Subcutaneous preadipocyte (primary cell): ENCODE measurements around the gene GJD4.

DNA sequence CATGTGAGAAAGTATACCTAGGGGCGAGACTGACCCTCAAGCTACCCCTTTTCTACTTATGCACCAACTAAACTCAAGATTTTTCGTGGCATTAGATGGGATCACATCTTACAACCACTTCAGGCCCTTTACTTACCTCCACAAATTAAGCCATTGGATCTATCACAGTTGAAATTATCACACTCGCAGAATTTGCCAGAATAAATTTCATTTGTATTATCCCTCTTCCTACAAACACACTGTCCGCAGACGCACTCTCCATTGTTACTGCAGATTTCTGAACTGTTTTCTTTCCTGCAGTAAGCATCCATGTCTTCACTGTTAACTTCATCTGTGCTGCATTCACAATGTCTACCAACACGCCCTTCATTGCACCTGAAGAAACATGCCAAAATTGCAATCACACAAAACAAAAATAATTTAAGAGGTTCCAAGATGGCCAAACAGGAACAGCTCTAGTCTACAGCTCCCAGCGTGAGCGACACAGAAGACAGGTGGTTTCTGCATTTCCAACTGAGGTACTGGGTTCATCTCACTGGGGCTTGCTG is 46.2 kb downstream of the ITGB1 start:
- CAGE, long polyA plus RNA = no peak

- CAGE, long polyA plus RNA = no peak
These were observed 30.0 kb downstream of the ITGB1 start for GRCh38 chr10:32928007-32928422.

GRCh38 chr10:32953300-32954235 is 4.5 kb downstream of the ITGB1 start:
- CAGE, long polyA plus RNA = no peak

- CAGE, long polyA plus RNA = no peak
These were observed 184.4 kb upstream of the ITGB1 start for GRCh38 chr10:33142405-33142911.

DNA sequence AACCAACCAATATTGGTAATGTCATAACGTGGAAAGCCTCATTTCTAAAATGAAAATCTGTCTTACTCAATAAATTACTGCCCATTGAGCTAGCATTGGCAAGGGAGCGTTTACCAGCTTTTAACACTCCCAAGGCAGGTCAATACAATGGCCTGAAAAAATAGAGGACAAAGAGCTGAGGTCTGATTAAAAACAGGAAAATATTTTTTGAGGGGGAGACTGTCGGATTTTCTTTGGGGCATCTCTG is 101.0 kb downstream of the NRP1 start:
- CAGE, long polyA plus RNA = no peak

DNA sequence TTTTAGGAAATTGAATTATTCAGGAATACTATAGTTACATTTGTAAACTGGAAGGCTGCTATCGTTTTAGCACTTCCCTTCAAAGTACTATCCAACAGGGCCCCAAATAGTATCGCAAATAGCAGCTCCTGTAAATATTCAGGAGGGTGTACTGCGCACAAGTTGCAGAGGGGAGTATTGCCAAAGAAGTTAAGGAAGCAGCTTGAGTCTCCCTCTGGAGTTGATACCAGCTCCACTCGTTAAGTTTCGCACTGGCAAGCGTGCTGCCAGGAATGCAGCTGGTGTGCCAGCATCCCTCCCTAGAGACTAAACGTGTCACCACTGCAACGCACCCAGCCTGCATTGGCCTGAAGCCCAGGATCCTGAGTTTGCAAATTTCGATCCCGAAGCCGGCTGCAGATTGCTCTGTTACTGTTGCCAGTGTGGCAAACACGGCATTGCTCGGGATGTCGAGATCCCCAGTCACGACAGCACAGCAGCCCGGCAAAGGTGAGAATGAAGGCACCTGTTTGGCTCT is 61.2 kb downstream of the NRP1 start:
- CAGE, long polyA plus RNA = no peak

DNA sequence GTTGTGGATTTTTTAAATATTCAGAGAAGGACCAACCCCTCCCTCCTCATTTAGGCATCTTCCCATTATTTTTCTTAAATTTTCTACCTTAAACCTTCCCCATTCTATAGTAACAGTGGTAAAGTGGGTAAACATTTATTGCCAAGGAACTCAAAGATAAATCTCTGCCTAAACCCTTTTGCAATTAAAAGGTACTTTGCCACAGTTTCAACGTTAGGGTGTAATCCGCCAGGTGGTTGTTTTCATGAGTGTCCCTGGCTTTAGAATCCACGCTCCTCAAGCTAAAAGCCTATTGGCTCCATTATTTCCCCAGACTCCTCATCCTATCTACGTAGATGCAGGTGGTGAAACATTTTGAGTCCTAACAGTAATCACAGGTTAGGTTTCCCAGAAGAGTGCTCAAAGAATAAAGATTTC is 60.5 kb downstream of the NRP1 start:
- CAGE, long polyA plus RNA = no peak

DNA sequence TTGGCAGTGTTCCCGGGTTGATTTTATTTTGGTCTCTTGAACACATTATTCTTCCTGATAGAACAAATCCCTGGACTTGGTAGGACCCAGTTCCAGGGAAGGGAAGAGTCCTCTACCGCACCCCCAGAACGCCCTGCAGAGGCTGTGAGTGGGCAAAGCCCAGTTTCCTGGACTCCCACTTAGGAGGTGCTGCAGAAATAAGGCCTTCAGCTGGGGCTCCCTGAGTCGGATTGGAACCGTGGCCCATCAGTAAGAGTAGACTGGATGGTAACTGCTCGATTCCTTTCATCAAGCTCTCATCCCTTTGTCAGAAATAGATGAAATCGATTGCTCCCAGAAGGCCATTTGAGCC is 3.1 kb upstream of the NRP1 start:
- CAGE, long polyA plus RNA = no peak

- CAGE, long polyA plus RNA = no peak
These were observed 75.2 kb downstream of the PARD3 start for GRCh38 chr10:34739847-34740427.

DNA sequence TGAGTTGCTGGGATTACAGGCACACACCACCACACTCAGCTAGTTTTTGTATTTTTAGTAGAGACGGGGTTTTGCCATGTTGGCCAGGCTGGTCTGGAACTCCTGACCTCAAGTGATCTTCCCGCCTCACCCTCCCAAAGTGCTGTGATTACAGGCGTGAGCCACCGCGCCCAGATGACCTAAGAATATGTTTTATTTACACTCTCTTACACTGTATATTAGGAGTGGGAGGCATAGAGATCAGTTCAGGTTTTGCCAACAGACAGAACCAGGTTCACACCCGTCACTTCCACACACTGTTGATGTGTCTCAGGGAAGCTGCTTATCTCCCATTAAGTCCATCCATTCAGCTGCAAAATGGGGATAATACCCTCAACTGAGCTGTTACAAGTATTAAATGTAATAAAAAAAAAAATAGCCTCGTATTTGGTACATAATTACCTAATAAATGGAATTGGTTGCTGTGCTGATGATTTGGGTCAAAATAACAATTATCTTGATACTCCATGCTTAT is 64.2 kb downstream of the PARD3 start:
- CAGE, long polyA plus RNA = no peak

DNA sequence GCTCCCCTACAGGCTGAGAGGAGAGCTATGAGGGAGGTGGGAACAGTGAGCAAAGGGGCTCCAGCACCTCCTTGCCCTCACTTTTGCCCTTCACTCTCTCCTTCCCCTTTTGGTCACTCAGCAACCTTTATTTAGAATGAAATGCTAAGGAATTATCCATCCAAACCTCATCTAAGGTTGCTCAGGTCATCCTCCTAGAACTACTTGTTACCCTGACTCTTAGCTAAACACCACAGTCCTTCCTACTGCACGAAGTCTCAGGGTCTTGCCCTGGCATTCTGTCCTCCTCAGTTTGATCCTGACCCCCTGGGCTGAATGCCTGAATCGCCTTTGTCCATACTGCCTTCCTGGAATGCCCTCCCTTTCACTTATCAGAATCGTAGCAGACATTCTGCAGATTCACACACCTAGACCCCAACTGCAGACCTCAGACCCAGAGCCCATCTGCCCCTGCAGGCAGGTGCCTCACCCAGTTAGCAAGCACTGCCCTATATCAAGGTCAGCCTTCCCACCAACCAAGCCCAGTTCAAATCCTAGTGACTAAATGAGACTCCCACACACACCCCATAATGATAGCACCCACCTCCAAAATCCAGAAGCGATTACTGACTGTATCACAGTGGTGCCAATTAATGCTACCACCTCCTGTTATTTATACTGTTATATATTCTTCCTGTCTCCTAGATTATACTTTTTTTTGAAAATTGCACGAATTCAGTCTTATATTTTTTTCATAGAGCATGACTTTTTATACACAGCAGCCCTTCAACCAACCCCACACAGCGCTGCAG is 3.9 kb downstream of the PARD3 start:
- CAGE, long polyA plus RNA = no peak

DNA sequence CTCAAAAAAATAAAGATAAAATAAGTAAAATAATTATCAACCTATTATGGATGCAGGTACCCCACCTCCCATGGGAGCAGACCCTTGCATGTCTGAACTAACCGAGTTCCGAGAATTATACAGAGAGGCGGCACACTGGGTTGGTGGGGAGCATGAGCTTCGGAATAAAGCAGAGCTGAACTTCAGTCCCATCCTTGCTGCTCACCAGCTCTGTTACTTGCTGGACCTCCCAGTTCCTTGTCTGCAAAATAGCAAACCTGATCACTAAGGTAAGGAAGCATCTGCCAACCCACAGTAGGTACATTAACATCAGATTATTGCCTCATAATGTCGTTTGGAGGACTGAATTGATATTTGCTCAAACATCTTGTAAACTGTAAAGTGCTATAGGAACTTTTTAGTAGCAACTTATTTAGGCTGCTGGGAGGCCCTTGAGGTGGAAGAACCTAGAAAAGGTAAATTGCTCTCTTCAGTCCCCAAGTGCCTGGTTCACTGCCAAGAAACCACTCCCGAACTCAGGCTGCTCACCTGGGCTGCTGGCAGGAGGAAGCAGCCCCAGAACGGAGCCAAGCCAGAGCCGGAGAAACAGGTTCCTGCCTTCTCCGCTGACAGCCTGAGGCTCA is 136.3 kb downstream of the CUL2 start:
- CAGE, long polyA plus RNA = no peak

- CAGE, long polyA plus RNA = no peak
These were observed 69.2 kb downstream of the CREM start for GRCh38 chr10:35195479-35196640.

DNA sequence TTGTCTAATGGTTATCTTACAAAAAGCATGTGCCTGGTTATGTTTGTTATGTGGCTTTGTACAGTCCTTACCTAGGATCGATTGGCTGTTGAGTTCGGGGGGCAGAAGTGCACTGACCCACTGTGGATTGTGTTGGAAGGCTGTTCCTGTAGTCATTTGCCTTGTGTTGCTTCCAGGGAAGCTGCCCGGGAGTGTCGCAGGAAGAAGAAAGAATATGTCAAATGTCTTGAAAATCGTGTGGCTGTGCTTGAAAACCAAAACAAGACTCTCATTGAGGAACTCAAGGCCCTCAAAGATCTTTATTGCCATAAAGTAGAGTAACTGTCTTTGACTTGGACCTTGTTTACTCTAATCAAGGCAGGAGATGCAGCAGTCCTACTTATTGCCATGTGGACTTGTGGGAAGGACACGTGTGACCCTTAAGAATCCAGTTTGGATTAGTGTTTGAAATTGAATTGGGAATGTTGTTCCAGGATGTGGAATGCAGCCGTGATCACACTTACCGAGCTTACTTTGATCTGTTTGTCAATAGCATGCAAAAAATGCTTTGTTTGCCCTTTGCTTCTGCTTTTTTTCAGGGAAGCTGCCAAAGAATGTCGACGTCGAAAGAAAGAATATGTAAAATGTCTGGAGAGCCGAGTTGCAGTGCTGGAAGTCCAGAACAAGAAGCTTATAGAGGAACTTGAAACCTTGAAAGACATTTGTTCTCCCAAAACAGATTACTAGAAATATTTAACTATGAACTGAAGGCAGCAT is 84.6 kb downstream of the CREM start:
- CAGE, long polyA plus RNA = no peak

GRCh38 chr10:35336836-35337561 is 690 bp downstream of the CCNY start:
- CAGE, long polyA plus RNA = no peak

DNA sequence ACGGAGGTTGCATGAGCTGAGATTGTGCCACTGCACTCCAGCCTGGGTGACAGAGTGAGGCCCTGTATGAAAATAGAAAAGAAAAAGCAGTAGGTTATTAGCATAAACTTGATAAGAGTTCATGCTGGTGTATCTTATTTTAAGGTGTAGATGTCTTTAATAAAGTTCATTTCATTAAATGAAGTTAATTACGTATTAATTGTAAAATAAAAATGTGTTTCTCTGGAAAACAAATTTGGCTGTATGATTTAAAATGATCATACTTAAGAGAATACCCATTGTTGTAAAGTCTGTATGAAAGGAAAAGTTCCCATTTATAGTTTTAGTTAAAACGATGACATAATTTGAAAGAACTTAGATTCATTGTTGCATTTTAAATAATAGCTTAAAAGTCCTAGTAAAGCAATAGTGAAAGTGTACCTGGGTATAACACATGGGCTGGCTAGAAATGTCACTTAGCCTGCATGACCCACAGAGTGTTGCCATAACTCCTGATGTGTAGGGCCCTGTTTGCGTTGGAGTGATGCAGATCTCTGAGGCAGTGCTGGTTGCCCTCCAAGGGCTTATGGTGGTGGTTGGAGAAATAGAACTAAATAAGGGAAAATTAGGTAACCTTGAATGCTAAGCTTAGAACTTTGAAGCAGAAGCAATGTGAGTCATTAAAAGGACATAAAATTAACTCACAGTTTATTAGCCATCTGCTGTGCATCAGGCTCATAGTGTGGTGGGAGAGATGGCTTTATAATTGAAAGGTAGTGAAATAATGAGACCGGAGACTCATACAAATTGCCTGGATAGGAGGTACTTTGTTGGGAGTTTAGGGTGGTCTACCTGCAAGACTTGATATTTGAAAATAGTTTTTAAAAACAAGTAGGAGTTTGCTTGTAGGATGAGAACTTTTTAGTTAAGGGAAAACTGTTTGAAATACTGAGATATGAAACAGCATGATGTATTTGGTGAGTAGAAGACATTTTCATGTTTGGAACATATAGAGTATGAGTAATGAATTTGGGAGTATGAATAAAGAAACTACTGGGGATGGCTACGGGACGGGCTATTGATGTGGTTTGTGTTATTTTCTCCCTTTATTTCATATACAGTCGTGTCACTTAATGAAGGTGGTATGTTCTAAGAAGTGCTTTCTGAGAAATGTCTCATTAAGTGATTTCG is 105.8 kb downstream of the CCNY start:
- CAGE, long polyA plus RNA = no peak

DNA sequence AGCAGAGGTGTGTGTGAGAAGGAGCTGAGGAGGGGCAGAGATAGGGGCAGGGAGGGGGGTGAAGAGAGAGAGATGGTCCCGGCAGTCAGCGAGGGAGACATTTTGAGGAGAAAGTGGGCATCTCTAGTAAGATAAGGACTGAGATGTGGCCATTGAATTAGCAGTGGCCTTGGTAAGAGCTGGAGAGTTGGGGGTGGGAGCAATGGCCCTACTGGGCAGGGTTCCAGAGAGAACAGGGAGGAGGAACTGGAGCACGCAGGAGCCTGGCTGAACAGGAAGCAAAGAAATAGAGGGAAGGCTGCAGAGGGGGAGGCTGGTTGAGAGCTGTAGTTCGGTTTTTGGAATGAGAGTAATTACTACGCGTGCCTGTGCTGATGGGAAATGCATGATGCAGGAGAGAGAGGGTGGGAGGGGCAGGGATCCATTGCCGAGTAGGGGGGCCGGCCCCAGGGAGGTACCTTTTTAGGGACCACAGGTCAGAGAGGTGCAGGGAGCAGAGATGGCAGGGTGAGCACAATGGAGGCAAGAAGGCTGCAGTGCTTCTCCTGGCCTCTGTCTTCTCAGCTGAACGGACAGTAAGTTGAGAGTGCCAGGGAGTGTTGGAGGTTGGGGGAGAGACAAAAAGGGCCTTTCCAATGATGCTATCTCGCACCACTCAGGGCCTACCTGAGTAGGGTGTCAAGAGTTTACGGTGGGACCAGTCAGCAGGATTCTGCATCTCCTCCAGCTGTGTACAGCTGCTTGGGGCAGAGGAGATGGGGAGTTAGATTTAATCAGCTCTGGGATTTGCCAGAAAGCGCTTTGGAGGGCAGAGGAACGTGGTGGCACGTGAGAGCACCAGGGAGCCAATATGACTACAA is 113.2 kb downstream of the CCNY start:
- CAGE, long polyA plus RNA = no peak

GRCh38 chr10:35473886-35474658 is 131.1 kb upstream of the GJD4 start:
- CAGE, long polyA plus RNA = no peak

- CAGE, long polyA plus RNA = no peak
These were observed at the start of gene GJD4 for GRCh38 chr10:35605182-35605458. TSS of gene GJD4 (plus strand) at chr10:35605341.

DNA sequence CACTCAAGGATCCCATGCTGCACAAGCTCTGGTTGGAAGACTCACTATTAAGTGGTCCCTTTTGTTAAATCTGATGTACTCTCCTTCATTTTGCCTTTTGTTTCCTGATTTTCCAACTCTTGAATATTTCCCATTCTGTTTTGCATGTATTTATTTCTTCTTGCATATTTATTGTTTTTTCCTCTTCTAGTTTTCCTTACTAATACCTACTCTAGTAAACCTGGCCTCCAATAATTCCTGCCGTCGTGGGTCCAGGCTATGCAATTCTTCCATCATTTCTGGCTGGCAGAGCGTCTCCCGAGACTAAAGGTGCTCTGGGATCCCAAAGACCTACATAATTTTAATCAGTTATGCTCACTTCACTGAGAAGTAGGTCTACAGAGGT is 36.7 kb downstream of the ZNF248 start:
- CAGE, long polyA plus RNA = no peak